HT1080 (cell line): Measurements from ENCODE around the gene ODF2L.

DNA sequence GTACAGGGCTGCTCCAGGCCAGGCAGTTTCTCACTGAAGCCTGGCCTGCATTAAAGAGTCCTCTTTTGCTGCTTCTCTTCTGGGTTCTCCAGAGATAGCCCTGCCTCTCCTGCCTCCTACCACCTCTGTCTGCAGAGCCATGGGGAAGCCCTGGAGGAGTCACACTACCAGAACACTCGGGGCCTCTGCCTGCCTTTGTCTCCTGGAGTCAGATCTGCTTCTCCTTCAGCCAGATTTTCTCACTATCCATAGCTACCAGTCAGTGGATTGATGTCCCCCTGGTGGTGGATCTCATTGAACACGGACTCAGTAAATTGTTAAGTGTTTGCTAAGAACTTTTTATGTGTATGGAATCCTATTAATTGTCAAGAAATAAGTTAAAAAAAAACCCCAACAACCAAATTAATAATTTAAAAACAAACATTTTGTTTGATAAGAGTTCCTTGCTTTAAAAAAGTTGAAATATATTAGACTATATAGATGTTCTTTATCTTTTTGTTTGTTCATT lies 37.8 kb upstream of the DDAH1 start:
RAMPAGE:
- cytosol, long total RNA = no peak
- long total RNA = no peak
- nucleus, long total RNA = no peak

GRCh38 chr1:85577691-85577788 lies 3.0 kb upstream of the CCN1 start:
RAMPAGE:
- cytosol, long total RNA = no peak
- long total RNA = no peak
- nucleus, long total RNA = no peak

DNA sequence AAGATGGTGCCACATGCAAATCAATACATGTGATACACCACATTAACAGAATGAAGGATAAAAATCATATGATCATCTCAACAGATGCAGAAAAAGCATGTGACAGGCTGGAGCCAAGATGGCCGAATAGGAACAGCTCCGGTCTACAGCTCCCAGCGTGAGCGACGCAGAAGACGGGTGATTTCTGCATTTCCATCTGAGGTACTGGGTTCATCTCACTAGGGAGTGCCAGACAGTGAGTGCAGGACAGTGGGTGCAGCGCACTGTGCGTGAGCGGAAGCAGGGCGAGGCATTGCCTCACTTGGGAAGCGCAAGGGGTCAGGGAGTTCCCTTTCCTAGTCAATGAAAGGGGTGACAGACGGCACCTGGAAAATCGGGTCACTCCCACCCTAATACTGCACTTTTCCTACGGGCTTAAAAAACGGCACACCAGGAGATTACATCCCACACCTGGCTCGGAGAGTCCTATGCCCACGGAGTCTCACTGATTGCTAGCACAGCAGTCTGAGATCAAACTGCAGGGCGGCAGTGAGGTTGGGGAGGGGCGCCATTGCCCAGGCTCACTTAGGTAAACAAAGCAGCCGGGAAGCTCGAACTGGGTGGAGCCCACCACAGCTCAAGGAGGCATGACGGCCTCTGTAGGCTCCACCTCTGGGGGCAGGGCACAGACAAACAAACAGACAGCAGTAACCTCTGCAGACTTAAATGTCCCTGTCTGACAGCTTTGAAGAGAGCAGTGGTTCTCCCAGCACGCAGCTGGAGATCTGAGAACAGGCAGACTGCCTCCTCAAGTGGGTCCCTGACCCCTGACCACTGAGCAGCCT lies 61.4 kb downstream of the CCN1 start:
RAMPAGE:
- cytosol, long total RNA = no peak
- long total RNA = no peak
- nucleus, long total RNA = no peak

RAMPAGE:
- cytosol, long total RNA = no peak
- long total RNA = no peak
- nucleus, long total RNA = no peak
These were observed 181.6 kb downstream of the COL24A1 start for GRCh38 chr1:85974992-85975288.

DNA sequence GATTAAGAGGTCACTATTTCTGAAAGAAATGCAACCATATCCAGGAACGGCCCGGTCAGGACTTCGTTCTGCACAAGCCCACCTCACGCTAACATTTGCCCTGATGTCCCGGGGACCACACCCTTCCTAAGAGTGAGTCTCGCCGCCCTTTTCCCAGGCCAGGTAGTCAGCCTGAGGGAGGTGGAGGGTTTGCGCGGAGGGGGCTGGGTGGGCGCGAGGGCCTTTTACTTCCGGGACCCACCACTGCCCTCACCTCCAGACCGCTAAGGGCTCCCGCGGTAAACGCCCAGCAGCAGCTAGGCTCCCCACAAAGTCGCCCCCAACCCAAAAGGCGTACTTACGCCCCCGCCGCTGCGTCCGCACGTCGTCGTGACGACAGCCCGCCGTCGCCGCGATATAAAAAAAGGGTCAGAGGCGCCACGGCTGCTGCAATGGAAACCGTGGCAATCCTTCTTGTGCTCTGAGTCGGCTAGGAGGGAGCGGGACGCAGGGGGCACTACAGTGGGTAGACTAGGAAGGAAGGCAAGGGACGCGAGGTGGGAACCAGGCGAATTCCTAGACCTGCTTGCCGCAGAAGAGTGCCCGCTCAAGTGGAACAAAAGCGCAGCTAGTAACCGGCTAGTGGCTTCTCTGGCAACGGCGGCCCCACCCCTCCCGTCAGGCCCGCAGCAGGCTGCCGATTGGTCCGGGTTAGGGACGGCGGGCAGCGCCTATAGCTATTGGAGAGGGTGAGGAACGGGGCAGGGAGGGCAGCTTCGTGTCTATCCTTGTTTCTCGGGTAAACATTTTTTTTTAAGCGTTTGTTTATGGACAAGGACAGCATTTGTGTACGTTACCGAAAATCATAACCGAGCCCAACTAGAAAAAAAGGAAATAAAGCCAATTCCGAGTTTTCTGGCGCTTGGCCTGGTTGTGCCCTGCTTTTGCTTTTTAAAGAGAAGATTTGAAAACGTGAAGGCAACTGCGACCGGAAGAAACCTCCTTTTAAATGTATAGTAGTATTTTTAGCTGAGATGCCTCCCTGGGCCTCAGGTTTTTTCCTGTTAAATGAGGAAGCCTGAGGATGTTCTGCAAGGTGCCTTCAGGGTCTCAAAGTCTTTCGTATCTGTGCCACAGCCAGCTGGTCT lies at the start of gene ODF2L:
Gene ODF2L (minus strand): TSS at position 632 of the 1,127 bp plus-strand sequence.
RAMPAGE:
- cytosol, long total RNA = start-site peak on the minus strand centred at position 351 of the sequence, 41 bp wide, 15 and 20 reads in 2 replicates; start-site peak on the minus strand centred at position 610 of the sequence, 52 bp wide, 30 and 55 reads in 2 replicates
- long total RNA = start-site peak on the minus strand centred at position 334 of the sequence, 72 bp wide, 16 reads; start-site peak on the minus strand centred at position 620 of the sequence, 56 bp wide, 37 reads
- nucleus, long total RNA = start-site peak on the minus strand centred at position 338 of the sequence, 79 bp wide, 24 and 7 reads in 2 replicates

RAMPAGE:
- cytosol, long total RNA = no peak
- long total RNA = no peak
- nucleus, long total RNA = no peak
These were observed 5.9 kb downstream of the CLCA2 start for GRCh38 chr1:86429727-86430318.

RAMPAGE:
- cytosol, long total RNA = no peak
- long total RNA = no peak
- nucleus, long total RNA = no peak
These were observed 196.0 kb upstream of the LMO4 start for GRCh38 chr1:87132668-87133069.

GRCh38 chr1:87333555-87334180 lies 5.0 kb downstream of the LMO4 start:
RAMPAGE:
- cytosol, long total RNA = no peak
- long total RNA = no peak
- nucleus, long total RNA = no peak

RAMPAGE:
- cytosol, long total RNA = no peak
- long total RNA = no peak
- nucleus, long total RNA = no peak
These were observed 16.4 kb downstream of the LMO4 start for GRCh38 chr1:87344849-87345750.

RAMPAGE:
- cytosol, long total RNA = no peak
- long total RNA = no peak
- nucleus, long total RNA = no peak
These were observed 70.6 kb downstream of the LMO4 start for GRCh38 chr1:87399230-87399670.

DNA sequence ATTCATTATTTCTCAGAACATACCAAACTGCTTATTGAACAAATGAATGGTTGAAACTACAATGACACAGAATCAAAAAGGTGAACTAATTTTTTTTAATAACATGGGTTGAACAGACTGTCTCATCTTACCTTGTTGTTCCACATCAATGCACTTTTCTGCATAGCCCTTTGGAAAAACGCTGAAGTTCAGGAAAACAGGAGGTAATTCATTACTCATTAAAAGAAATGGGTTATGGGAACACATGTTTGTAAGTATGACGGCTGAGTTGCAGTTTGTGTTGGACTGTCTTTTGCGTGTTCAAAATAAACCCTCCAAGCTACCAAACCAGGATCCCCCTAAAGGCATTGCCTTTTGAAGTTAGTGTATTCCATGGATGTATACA lies 514.9 kb upstream of the PKN2 start:
RAMPAGE:
- cytosol, long total RNA = no peak
- long total RNA = no peak
- nucleus, long total RNA = no peak

RAMPAGE:
- cytosol, long total RNA = no peak
- long total RNA = no peak
- nucleus, long total RNA = no peak
These were observed 372.1 kb upstream of the PKN2 start for GRCh38 chr1:88311901-88312481.

GRCh38 chr1:88710304-88711175 lies 26.5 kb downstream of the PKN2 start:
RAMPAGE:
- cytosol, long total RNA = no peak
- long total RNA = no peak
- nucleus, long total RNA = no peak

DNA sequence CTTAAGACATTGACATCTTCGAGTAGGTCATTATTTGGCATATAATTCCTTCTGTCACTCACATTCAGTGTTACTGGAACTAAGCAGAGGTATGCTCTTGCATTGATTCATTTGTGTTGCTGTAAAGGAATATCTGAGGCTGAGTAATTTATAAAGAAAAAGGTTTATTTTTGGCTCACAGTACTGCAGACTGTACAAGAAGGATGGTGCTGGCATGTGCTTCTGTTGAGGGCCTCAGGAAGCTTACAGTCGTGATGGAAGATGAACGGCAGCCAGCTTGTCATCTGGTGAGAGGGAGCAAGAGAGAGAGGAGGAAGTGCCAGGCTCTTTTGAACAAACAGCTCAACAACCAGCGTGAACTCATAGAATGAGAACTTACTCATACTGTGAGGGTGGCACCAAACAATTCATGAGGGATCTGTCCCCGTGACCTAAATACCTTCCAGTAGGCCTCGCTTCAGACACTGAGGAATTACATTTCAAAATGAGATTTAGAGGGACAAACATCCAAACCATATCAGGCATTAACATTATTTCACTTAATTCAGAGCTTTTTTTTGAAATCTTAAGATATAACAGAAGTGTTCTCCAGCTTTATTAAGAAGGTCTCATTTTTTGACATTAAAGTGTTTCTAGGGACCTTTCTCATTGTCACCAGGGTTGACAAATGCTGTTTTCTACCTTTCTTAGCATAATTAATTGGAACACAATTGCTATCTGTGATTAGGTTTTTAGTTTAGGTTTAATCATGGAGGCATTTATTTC lies 84.8 kb downstream of the PKN2 start:
RAMPAGE:
- cytosol, long total RNA = no peak
- long total RNA = no peak
- nucleus, long total RNA = no peak

DNA sequence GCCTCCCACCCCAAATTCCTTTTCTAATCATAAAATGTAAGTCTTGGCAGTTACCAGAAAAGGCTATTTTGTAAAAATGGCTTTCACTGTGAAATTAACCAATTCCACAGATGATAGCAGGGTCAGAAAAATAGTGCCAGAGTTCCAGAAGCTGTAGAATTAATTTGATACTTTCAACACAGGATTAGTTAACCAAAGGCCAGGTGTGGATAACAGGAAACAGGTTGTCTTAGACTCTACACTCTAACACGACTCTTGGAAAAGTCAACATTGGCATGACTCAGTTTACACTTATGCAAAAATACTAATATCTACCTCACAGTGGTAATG lies 1.0 kb downstream of the GTF2B start:
RAMPAGE:
- cytosol, long total RNA = no peak
- long total RNA = no peak
- nucleus, long total RNA = no peak

RAMPAGE:
- cytosol, long total RNA = no peak
- long total RNA = no peak
- nucleus, long total RNA = no peak
These were observed 34.2 kb downstream of the KYAT3 start for GRCh38 chr1:88958114-88958810.

DNA sequence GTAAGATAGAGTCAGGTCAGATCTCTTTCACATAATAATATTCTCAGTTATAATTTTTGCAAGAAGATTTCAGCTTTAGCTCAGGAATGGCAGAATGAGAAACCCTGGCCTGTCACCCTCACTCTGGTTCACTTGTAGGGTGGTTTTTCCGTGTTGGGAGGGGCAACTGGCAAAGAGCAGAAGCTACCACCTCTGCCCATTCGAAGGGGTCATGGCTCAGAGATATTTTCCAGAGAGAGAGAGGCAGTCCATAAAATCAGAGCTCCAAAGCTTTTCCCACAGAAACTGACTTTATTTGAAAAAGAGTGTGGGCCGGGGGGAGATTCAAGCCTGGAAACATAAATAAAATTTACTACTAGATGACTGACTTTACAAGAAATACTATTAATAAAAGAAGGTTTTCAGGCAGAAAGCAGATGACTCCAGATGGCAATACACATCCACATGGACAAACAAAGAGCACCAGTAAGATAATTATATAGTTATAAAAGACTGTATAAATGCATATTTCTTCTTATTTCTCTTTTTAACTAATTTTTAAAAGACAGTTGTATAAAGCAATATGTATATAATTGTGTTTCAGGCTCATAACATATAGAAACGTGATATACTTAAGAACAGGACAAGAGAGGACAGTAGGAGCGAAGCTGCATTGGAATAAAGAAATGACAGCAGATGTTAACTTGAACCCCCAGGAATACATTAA lies 3.8 kb upstream of the GBP1 start:
RAMPAGE:
- cytosol, long total RNA = no peak
- long total RNA = no peak
- nucleus, long total RNA = no peak

DNA sequence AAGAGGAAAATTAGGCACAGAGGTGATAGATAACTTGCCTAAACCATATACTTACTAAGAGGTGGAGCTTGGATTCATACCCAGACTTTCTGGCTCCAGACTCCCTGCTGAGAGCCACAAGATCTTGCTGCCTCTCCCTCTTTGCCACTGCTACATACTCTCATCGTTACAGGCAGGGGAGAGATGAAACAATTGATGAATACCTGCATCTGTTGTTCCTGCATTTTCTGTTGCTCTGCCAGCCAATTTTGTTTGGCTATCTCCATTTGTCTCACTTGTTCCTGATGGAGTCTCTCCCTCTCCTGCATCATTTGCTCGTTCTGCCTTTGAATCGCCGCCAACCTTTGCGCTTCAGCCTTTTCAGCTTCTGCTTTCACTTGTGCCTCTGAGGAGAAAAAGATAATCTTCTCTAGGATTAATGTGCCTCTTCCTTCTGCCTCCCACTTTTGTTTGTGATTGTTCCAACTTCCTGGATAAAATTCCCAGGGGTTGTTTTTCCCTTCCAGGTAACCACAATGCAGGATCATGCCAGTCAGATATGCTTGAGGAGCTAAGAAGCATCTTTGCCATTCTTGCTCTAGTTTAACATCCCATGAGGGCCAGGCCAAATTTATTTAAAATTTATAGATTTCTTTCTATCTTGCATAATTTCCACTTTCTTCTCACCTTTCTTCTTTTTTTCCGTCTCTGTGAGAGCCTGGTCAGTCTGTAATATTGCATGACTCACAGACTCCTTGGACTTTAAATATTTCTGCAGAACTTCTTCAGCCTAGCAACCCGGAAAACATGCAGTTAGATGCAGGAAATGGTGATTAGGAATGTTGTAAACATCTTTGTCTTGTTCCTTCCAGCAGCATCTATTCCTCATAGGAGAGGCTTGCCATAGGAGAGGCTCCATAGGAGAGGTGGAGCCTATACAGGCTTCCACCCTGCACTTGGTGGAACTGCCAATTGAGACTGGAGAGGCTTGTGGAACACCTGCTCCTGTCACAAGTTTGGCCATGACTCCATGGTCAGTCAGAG lies 10.3 kb downstream of the GBP5 start:
RAMPAGE:
- cytosol, long total RNA = no peak
- long total RNA = no peak
- nucleus, long total RNA = no peak

DNA sequence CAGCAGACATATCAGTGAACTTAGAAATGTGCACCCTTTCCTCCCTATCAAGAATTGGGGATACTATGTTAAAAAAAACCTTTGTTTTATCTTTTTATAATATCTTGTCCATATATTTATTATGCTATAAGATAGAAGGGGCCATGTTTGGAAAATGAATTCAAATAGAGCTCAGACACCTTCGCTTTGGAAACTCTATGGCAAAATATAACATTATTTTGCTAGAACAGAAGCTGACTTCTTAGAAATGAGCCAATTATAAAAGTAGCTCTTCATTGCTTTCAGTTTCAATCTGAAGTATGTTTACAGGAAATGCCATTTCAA lies 37.7 kb upstream of the GBP5 start:
RAMPAGE:
- cytosol, long total RNA = no peak
- long total RNA = no peak
- nucleus, long total RNA = no peak

RAMPAGE:
- cytosol, long total RNA = no peak
- long total RNA = no peak
- nucleus, long total RNA = no peak
These were observed 23.7 kb downstream of the LRRC8B start for GRCh38 chr1:89548141-89548822.